Cardiac septum (tissue), 1 donor: Measurements from ENCODE around the genes KRTAP5-6, CTSD, TNNI2 and ASCL2.

GRCh38 chr11:1667143-1667893 lies 29.7 kb upstream of the KRTAP5-6 start:
- PRO-cap = no peak

DNA sequence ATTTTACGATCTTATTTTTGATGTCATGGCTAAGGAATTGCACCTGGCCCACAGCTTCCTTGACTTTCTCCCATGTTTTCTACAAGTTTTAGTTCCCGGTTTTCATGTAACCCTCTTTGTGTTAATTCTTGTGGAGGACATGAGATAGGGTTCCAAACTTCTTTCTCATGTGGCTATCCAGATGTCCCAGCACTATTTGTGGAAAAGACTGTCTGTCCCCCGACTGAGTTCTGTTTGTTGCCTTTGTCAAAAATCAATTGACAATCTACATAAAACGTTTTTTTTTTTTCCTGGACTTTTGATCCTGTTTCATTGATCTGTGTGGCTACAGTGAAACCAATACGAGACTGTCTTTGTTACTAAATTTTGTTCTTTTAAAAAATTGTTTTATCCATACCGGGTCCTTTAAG lies 21.1 kb upstream of the KRTAP5-6 start:
- PRO-cap = no peak

- PRO-cap = no peak
Observed at GRCh38 chr11:1685590-1685737, 11.5 kb upstream of the KRTAP5-6 start.

- PRO-cap = no peak
Observed at GRCh38 chr11:1696913-1697339, at the start of gene KRTAP5-6. TSS of gene KRTAP5-6 (plus strand) at chr11:1697195.

GRCh38 chr11:1747079-1747684 lies 3.2 kb downstream of the IFITM10 start:
- PRO-cap = no peak

DNA sequence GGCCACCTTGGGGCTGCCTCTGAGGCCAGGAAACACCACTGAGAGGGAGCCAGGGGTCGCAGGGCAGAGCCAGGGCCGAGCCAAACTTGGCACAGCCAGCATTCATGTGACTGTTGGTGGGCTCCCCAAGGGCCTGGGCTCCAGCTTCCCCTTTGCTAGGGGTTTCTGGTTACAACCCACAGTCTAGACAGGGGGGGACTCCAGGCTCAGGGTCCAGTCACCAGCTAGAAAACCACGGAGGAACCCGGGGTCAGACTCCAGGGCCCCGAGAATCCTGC lies 790 bp upstream of the IFITM10 start:
- PRO-cap = no peak

GRCh38 chr11:1763778-1764233 lies at the start of gene CTSD:
TSS of gene CTSD (minus strand) at chr11:1763927.
- PRO-cap = bidirectional peak, plus-strand start at chr11:1764046, minus-strand start at chr11:1763927

GRCh38 chr11:1838569-1839079 lies at the start of gene TNNI2:
TSS of gene TNNI2 (plus strand) at chr11:1838981.
- PRO-cap = no peak

DNA sequence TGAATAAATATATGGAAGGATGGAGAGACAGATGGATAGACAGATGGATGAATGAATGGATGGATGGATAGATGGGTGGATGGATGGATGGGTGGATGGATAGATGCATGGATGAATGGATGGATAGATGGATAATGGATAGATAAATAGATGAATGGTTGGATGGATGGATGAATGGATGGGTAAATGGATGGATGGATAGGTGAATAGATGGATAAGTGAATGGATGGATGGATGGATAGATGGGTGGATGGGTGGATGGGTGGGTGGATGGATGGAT lies 8.5 kb downstream of the LSP1 start:
- PRO-cap = no peak

DNA sequence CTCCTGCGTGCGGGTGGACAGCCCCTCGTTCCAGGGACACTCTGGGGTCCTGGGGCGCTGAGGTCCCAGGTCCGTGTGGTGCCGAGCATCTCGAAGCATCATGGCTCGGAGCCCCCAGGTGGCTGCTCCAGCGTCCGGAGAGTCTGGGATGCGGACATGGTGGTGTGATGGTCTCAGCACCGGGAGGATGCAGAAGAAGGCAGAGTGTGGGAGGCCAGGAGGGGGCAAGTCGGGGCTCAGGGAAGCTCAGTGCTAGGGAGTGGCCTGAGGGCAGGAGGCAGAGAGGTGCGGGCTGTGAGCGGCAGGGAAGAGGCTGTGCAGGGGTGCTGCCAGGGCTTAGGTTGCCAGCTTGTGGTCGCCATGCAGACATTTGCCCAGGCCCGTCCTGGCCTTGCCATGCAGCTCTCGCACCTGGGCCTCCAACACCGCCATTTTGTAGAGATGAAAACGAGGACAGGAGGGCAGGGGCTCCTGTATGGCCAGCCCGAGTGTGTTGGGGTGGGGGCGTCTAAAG lies 363 bp downstream of the TNNT3 start:
- PRO-cap = no peak

GRCh38 chr11:1920323-1921622 lies 1.3 kb downstream of the TNNT3 start:
- PRO-cap = bidirectional peak, plus-strand start at chr11:1921383, minus-strand start at chr11:1921298

- PRO-cap = no peak
Observed at GRCh38 chr11:1925567-1925816, 6.0 kb downstream of the TNNT3 start.

- PRO-cap = no peak
Observed at GRCh38 chr11:1928486-1929016, 9.0 kb downstream of the TNNT3 start.

DNA sequence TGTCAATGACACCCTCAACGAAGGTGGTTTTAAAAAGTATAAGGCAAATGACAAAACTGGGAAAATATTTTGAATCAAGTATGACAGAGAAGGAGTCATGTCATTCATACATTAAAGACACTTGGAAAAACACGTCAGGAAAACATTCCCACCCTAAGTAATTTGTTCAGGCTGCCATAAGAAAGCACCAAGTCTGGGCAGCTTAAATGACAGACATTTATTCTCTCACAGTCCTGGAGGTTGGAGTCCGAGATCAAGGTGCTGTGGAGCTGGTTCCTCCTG lies 6.5 kb upstream of the MRPL23 start:
- PRO-cap = no peak

DNA sequence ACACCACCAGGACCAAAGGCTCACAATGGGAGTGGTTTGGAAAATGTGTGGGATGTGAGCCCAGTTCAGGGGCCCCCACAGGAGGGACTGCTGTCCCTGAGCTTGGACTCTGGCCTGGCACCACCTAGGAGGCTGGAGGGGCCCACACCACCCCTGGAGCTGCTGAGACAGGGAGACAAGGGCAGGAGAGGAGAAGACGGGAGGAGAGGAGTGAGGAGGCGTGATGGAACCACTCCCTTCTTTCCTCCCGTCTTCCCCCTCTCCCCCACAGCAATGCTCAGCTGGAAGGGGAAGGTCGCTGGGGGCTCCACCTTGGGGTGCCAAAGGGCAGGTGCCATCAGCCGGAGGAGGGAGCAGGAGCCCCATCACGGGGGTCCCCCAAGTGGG lies 5.2 kb downstream of the IGF2 start:
- PRO-cap = no peak

DNA sequence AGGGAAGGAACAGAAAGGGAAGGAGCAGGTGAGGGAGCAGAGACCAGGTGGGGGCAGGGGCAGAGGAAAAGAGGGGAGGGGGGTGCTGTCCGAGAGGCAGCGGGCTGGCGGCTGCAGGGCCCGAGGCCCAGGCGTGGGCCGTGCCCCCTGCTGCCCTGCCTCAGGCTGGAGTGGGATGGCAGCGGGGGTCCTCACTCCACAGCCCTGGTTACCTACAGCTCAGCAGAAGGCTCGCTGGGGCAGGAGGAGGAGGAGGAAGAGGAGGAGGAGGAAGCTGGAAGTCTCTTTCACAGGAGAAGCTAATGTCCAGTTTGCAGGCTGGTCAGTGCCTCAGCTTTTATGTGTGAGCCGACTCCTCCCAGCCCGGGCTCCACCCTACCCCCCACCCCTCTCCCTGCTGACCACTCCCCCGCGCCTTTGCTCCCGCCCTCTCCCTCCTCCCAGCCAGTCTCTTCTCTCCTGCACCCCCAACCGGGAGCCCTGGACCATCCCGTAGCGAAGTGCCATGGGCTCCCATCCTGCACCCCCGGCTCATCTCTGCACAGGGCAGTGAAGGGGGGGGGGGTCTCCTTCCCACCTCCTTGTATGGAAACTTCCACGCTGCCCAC lies 2.1 kb downstream of the IGF2 start:
- PRO-cap = bidirectional peak, plus-strand start at position 447 of the sequence, minus-strand start at position 313 of the sequence

DNA sequence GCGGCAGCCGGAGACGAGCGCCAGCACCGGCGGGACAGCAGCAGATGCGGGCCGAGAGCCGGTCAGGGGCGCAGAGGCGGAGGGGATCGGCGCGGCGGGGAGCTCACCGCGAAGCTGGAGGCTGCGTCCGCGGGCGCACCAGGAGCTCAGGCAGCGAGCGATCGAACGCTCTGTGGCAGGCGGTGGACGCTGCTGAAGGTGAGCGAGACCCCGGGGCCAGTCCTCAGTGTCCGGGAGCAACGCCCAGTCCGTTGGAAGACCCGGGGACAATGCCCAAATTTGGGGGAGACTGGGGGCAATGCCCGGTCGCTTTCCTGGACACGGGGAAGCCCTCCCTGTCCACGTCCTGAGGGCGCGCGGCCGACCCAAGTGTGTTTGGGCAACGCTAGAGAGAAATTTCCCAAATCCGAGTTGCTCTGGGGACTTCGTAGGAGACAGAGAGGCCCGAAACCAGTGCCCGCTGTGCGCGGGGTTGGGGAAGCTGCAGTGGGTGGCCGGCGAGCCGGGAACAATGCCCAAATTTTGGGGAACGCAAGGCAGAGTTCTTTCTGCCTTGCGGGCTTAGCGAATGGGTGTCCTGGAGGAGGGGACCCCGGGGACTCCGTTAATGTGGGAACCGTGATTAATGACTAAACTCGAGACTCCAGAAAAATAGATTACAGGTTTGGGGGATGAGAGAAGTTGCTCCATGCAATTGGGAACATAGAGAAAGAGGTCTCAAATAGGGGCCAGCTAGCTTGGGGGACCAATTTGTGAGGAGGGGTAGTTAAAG lies 1.7 kb upstream of the IGF2 start:
- PRO-cap = no peak

DNA sequence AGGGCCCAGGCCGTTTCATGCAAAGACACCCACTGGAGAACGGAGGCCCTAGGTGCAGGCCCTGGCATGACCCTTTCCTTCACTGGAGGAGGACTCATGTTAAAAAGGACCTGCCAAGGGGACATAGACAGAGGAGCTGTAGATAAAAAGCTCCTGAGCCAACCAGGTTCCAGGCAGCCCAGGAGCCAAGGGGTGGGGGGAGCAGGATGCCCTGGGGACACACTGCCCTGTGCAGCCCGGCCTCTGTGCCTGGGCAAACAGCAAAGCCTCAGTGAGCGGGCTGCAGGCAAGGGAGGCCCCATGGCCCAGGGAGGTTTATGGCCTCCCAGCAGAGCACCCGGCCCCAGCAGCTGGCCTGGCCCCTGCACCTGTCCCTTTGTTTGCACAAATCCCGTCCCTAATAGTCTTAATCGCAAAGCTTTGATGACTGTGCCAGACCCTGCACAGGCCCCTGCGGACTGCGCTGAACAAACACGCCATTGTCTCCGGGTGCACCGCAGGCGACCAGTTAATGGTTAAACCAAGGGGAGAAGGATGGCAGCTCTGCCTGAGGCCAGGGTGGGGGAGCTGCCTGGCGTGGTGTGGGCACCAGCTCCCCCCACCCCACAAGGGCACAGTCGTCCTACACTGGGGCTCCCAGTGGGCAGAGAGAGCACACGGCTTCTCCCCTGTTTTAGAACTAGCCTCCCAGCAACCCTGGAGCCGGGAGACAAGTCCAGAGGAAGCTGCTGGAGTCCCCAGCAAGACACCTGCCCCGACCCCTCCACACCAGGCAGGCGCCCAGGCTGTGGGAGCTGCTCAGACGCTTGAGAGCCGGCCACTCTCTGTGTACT lies 39.5 kb upstream of the TH start:
- PRO-cap = no peak

- PRO-cap = bidirectional peak, plus-strand start at chr11:2271192, minus-strand start at chr11:2271017; unidirectional peak, plus-strand start at chr11:2271415
Observed at GRCh38 chr11:2270328-2271550, at the start of gene ASCL2. TSS of gene ASCL2 (minus strand) at chr11:2270588.

DNA sequence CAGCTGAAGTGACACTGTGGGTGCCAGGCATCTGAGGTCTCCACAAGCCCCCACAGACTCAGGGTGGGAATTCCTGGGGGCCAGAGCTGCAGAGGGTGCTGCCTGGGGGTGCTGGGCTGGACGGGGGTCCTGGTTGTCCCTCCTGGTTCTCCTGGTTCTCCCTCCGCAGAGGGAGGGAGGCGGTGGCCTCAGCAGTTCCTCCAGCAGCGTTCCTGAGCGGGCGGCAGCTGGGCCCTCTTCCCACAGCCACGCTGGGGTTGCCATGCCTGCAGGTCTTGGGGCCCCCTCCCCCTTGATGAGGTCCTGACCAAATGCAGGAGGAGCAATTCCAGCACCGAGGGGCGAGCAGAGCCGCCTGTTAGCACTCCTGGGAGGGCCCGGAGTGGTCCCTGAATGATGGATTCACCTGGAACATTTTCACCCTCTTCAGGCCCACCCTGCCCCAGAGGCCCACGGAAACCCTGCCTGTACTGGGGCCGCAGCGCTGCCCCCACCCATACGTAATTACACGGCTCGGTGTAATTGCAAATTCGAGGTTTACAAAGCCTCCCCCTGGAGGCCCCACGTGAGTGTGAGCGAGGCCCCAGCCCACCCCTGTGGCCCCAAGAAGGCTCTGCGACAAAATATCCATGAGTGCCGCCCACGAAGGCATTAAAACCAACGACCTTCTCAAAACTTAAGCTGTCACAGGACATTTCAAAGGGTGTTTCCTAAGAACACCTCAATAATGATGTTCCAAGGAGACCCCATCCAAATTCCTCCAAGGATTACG lies 597 bp downstream of the C11orf21 start:
- PRO-cap = no peak